ENCODE measurements around a stretch of chr15.

DNA sequence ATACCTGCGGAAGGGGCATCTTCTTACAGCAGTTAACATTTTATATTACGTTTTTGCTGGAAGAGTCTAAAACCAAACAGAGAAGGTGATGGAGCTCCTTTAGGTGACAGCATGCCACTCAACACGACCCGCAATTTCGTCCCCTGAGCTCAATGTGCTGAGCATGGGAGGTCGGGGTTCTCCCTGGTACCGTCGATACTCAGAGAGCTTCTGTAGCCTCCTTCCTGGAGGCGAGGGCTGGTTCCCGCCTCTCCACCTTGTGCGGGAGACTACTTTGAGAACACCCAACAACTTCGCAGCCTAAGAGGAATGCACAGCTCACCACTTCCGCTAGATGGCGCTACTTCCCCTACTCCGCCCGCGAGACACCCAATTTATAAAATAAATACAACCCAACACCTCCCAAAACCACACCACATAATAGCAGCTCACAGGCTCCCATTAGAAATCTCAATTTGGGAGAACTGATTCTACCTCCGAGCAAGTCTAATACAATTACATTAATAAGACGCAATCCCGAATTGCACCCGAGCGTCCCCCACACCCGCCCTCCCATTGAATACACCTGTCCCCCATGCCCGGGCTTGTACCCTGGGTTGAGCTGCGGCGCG lies 1.2 kb downstream of the RGMA start:
- PRO-cap = no peak

DNA sequence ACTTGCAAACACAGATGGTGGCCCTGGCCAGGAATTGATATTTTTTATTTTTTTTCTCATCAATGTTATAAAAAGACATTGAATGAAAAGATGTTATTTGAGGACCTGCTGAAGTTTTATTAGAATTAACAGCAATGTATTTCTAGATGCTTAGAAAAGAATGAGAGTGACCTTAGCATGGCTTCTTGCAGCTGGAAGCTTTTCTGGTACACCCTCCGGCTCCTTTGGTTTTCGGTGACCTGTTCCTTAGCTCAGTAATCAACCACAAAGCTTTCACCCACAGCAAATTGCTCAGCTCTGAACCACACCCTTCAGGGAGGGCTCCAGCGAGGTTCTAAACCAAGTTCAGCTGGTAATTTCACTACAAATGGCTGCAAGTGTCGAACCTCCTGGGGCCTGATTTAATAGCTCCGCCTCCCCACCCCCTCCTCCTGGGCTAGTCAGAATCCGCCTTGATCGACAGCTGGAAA lies 151.1 kb upstream of the MCTP2 start:
- PRO-cap = no peak

- PRO-cap = no peak
These were observed 112.0 kb upstream of the MCTP2 start for GRCh38 chr15:94119229-94119883.

DNA sequence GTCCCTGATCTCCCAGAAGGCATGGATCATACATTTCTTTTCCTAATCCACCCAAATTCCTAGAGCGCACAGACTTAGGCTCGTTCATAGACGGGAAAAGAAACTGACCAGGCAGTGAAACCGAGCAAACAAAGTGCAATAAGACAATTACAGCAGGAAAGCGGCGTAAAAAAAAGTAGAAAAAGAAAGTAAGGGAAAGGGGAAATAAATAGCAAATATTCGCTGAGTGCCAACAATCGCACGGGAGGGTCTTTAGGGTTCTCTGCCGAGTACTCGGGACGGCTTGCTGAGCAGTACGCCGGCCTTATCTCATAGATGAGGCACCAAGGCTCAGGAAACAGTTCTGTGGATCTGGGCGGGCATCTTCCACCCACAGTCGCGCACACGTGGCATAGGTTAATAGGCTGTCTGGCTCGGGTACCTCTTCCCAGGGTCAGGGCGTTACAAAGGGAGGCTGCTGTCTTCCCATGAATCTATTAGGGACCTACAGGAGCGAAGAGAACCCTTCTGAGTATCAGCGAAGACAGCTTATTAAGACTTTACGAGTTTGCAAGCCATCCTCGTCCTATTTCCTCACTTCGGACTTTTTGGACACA lies 560 bp upstream of the MCTP2 start:
- PRO-cap = bidirectional peak, plus-strand start outside the sequence, minus-strand start at position 506 of the sequence

DNA sequence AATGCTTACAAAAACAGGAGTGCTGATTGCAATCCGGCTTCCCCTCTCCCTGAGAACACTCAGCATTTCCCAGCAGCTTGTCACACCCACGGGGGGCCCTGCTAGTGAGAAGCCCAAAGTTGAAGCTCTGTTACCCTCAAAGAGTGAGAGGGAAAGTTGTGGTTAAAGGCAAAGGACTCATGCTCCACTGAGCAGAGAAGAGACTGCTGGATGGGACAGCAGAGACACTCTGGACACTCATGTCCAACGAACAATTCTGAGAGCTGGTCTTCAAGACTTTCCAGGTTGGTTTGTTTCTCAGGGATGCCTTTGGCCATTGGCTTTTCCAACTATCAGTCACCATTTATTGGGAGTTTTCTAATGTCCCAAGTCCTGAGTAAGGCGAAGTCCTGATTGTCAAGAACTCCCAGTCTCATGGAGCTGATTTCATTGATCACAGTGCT lies 3.1 kb downstream of the MCTP2 start:
- PRO-cap = no peak

DNA sequence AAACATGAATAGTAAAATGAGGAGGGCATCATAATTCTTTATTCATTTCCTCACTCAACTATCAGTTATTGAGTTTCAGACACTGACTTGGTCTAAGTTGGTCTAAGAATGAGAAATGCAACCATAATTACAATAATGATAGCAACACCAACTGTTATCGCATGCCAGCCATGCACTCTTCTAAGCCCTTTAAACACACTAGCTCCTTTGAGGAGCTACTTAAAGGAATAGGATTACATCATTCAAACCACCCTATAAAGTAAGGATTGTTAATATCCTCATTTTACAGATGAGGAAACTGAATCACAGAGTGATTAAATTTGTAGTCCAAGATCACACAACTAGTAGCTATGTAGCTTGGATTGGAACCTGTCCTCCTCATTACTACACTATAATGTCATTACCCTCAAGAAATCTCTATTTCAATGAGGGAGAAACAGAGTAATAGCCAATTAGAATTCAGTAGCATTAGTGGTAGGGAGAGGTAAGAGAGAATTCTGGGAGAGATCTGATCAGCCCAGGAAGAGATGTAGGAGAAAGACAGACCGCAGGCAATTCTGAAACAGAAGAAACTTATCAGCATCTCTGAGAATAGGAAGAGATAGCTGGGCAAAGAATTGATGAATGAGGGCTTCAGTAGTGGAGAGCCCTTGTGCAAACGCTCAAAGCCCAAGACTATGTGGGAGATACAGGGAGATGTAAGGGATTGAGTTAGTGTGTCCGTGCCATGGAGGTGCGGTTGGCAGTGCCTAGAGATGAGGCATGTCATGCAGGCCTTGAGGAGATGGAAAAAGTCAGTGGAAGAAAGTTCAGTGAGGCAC lies 228.5 kb downstream of the MCTP2 start:
- PRO-cap = no peak

GRCh38 chr15:95279454-95279688 lies 1048.0 kb downstream of the MCTP2 start:
- PRO-cap = no peak

- PRO-cap = no peak
These were observed 979.7 kb upstream of the NR2F2 start for GRCh38 chr15:95350837-95351253.

DNA sequence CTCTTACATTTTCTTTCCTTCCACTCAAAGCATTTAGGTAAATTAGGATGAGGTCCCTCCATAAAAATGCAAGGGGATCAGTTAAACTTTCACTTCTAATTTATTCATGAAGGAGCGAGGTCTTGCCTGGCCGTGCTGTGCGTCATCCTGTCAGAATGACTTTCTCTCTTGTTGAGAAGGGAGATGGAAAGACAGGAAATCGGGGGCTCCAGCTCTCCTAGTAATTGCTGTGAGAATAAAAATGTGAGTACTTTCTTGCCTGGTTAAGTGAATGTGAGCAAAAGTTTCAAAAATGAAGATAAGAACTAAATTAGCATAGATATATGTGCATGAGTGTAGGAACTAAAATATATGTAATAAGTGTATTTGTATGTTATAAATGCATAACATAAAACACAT lies 962.2 kb upstream of the NR2F2 start:
- PRO-cap = no peak

- PRO-cap = no peak
These were observed 888.5 kb upstream of the NR2F2 start for GRCh38 chr15:95442027-95442433.

DNA sequence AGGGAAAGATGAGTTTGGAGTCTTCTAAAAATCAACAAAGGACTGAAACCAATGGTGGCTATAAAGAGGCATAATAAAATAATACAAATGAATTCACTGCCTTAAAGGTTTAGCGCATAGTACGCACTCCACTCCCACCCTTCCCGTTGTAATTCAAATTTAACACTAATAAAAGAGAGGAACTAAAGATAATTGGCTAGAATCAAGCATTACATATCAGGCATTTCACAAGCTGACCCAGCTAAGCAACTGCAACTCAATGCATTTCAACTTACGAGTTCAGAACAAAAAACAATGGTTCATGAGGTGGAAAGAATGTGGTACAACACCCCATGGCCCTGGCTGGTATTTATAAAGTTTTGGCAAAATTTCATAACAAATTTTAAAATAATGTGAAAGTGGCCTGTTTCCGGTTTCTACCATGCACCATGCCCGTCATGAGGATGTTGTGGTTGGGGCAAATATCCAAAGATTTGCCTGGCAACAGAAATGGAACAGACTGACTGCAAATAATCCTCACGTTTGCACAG lies 455.4 kb upstream of the NR2F2 start:
- PRO-cap = no peak

GRCh38 chr15:95936882-95937587 lies 393.5 kb upstream of the NR2F2 start:
- PRO-cap = no peak

- PRO-cap = no peak
These were observed 287.6 kb upstream of the NR2F2 start for GRCh38 chr15:96042818-96043371.

DNA sequence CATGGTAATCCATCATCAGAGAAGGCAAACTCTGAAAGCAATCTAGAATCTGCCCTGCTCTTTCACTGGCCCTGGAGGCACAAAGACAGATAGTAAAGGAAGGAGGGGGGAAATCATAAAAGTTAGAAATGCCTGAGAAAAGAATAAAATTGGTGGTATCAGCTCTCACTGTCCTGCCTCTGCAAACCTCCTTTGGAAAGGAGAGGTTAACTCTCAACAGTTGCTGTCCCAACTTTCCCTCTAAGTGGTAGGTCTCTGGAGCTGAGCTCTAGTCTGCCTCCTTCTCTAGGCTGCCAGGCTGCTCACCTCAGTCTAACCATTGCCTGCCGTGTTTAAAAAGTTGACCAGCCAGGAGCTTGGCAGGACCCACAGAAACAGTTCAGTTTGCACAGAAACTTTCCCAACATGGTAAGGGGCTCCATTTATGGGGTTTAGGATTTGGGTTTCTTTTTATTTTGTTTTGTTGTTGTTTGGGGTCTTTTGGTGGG lies 13.3 kb upstream of the NR2F2 start:
- PRO-cap = no peak

DNA sequence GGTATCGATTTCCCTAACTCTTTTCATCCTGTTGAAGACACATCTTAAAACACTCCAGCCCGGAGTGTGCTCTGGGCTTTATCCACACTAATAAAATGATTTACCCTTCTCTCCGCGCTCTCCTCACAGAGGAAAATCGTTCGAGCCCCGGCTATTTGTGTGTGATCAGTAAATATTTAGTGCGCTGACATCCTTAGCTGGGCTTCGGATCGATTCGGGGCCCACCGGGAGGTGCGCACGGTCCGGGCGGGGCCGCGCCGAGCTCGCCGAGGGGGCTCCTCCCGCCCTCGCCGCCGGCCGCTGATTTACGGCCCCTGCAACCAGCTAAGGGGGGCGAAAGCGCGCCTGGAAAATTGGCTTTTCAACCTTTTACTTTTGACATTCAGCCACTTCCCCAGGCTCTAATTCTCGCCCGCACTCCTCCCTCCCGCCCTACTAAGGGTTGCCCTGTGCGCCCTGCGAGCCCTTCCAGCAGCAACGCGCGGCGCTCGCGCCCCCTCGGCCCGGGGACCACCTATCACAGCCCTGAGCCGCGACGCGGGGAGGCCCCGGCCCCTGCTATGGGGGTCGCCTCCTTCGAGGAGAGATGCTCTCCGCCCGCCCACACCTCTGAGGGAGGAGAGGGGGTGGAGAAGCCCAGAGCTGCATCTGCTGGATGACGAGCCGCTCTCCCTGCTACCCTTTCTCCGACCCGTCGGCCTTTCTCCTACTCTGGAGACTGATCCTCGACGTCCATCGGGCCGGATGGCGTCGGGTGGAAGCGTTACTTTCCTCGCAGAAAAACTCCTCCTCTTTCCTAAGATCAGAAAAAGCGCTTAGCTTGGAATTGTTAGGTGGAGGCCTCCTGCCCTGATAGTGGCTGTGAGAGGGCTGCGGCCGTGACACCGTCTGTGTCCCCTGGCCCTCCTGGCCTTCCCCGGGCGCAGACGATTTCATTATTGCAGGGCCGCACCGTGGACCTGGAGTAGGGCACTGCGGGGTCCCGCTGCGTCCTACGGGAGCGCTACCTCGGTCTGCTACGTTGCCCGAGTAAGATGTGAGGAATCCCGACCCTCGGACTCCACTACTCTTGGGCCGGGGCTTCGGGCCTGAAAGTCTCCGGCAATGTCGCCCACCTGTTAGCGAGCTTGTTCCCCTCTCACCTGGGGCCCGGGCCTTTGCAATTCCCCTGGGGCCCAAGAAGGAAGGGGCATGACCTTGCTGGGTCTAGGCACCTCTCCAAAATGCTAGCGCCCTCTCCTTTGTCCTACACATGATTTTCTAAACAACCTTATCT lies 7.6 kb upstream of the NR2F2 start:
- PRO-cap = no peak

DNA sequence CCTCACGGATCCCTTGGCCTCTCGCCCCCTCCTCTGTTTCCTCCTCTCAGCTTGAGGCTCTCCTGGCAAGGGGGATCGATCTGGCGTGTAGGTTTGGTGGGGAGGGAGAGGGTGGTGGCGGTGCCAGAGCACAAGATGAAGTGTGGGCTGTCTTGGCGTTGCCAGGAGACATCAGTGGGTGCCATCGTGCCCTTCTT lies 14.2 kb downstream of the NR2F2 start:
- PRO-cap = no peak

DNA sequence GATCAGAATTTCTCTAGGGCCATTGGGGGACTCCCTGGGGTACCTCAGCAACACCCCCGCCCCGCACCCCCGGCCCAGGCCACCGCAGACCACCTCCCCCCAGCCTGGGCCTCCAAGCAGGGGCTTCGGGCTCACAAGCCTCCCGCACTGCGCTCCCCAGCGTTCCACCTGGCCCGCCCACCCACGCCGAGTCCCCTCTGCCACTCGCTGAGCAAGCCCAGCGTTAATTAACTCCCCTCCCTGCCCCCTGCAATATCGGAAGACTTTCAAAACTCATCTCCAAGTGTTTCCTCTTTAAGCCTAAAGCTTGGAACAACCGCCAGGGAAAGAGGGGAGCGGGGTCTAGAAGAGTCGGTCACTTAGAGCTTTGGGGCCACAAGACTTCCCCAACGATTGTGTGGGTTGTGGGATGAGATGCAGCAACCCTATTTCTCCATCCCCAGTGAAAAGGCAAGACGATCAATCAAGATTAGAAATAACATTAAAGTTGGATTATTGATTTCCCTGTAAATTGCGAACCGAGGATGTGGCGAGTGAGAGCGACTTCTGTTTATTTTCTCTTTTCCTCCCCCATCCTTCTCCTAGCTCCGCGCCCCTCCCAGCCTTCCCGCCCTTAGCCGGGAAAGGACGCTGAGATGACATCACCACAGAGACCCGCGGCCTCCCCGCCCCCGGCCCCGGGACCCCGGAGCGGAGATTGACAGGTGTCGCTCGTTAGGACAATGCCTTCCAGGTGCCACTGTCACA lies 30.2 kb downstream of the NR2F2 start:
- PRO-cap = no peak

DNA sequence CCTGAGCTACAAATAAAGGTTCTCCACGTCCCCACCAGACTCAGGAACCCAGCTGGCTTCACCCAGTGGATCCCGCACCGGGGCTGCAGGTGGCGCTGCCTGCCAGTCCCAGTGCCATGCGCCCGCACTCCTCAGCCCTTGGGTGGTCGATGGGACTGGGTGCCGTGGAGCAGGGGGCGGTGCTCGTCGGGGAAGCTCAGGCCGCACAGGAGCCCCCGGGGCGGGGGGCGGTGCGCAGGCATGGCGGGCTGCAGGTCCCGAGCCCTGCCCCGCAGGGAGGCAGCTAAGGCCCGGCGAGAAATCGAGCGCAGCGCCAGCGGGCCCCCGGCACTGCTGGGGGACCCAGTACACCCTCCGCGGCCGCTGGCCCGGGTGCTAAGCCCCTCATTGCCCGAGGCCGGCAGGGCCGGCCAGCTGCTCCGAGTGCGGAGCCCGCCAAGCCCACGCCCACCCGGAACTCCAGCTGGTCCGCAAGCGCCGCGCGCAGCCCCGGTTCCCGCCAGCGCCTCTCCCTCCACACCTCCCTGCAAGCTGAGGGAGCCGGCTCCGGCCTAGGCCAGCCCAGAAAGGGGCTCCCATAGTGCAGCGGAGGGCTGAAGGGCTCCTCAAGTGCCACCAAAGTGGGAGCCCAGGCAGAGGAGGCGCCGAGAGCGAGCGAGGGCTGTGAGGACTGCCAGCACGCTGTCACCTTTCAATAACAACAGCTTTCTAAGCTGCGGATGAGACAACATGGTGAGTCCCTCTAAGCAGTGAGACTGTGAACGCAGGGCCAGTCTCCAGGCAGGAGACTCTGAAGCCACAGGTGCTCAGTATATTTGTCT lies 161.4 kb downstream of the NR2F2 start:
- PRO-cap = no peak

GRCh38 chr15:97890400-97890637 lies 70.2 kb upstream of the ARRDC4 start:
- PRO-cap = no peak

GRCh38 chr15:97970994-97971696 lies 10.6 kb downstream of the ARRDC4 start:
- PRO-cap = no peak

All from neutrophil (primary cell).